Retinal pigment epithelial cell (primary cell): ENCODE data around the genes ACKR2 and ABHD5.

DNA sequence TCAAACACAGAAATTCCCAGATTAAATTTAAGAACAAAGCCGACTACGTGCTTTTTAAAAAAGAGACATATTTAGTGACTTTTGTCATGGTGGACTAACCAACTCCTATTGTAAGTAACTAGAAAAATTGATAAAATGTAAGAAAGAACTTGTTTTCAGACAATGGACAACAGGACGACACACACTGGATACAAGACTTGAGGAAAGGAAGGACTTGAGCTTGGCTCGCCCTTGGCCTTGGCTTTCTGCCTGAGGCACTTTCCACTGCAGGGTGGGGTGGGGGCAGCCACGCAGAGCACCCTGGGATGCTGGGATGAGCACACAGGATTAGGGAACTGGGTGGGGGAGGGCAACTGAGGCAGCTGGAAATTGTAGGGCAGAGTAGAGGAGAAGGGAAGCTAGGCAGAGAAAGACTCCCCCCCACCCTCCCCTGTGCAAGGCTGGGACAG is 25.4 kb upstream of the HHATL start:
- RRBS, result no CpG with 5 or more reads among the region's 5 CpGs

GRCh38 chr3:42755987-42756302 is 17.1 kb downstream of the CCDC13 start:
- RRBS, result no CpG with 5 or more reads among the region's 4 CpGs

GRCh38 chr3:42809240-42809562 is at the start of gene ACKR2:
ACKR2 (plus strand) TSS chr3:42809445.
- RRBS, result no CpG with 5 or more reads among the region's 4 CpGs

- RRBS, result no CpG with 5 or more reads among the region's 6 CpGs
Measured at GRCh38 chr3:42850526-42851605, 24.8 kb downstream of the CYP8B1 start.

GRCh38 chr3:43296386-43297023 is 10.2 kb downstream of the SNRK start:
- RRBS, result no CpG with 5 or more reads among the region's 2 CpGs

GRCh38 chr3:43389054-43389687 is 102.8 kb downstream of the SNRK start:
- RRBS, result no CpG with 5 or more reads among the region's 1 CpG

DNA sequence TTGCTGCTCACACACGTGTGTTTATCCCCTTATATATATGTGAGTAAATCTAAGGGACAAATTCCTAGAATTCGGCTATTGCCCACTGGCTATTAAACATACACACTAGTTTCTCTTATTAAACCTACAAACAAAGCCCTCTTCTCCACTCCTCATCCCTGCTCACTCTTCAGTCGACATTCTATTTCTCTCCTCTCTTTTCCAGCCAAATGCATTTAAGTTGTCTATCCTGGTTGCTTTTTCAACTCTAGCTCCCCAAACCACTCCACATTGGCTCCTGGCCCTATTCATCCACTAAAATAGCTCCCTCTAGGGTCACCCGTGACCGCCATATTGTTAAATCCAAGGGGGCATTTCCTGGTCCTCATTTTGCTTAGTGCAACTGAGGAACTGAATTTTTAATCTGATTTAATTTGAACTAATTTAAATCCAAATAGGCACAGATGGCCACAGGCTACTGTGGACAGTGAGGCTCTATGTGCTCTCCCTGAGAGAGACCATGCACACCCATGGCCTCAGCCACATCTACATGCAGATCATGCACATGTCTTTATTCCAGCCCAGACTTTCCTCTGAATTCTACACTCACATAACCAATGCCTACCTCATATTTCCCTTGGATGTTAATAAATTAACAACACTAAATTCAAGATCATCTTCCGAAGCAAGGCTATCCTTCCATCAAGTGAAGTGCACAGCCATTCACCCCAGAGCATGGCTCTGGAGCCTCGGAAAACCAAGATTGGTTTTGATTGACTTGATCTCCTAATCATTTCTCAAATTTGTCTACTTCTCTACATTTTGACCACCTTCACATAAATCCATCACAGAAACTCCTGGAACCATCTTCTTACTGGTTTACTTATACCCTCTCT is 106.5 kb downstream of the SNRK start:
- RRBS, result no CpG with 5 or more reads among the region's 7 CpGs

- RRBS, result no CpG with 5 or more reads among the region's 3 CpGs
Measured at GRCh38 chr3:43572609-43572902, 49.3 kb downstream of the ANO10 start.

DNA sequence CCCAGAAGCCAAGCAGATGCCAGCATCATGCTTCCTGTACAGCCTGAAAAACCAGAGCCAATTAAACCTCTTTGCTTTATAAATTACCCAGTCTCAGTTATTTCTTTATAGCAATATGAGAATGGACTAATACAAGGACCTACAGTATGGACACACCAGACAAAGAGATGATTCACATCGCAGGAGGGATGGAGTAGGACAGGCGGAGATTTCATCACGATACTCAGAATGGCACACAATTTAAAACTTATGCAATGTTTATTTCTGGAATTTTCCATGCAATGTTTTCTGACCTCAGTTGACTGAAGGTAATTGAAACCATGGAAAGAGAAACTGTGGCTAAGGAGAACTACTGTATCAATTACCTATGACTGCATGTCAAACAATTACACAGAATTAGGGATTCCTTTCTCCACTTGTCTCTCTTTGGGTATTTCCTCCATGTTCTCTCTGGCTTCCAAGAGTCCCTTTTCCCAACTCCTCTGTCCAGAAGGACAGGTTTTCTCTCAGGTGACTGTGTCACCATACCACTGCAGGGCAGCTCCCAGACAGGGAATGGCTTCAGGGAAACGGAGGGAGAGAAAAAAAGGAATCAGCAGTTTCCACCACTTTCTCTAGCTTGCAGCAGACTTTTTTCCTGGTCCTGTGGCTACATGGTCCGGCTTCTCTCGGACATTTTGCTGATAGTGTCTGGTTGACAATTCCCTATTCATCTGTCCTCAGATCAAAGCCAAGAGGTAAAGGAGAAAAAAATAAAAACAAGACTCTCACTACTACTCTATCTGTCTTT is 3.0 kb upstream of the ANO10 start:
- RRBS, result no CpG with 5 or more reads among the region's 6 CpGs

- RRBS, result under 1% methylated on average over 38 of the region's 85 CpGs
Measured at GRCh38 chr3:43690034-43691049, at the start of gene ABHD5. ABHD5 (plus strand) TSS chr3:43690938.

GRCh38 chr3:43736428-43737132 is 45.8 kb downstream of the ABHD5 start:
- RRBS, result no CpG with 5 or more reads among the region's 6 CpGs

- RRBS, result no CpG with 5 or more reads among the region's 6 CpGs
Measured at GRCh38 chr3:43748182-43748696, 57.5 kb downstream of the ABHD5 start.

DNA sequence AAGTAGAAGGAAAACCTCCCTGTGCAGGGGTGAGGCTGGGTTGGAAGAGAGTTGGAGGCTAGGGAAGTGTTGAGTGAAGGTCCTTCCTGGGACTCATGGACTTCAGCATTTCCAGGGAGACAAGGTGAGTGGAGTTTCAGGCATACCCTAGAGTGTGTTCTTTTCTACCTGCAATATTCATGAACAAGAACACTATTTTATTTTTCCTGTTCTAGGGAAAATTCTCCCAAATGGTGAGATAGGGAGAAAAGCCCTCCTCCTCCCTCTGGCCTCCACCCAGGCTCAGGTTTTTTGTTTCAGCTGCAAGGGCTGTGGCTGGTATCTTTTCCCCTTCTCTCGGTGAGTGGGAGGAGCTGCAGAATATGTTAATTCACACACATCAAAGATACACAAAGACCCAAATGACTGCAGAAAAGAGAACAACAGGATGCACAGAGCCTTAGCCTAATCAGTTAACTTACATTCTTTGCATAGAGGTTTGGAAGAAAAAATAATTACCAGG is 64.7 kb downstream of the ABHD5 start:
- RRBS, result no CpG with 5 or more reads among the region's 1 CpG

GRCh38 chr3:43770327-43771369 is 79.9 kb downstream of the ABHD5 start:
- RRBS, result 88% methylated on average over 1 of the region's 16 CpGs

- RRBS, result no CpG with 5 or more reads among the region's 4 CpGs
Measured at GRCh38 chr3:43883908-43884432, 193.2 kb downstream of the ABHD5 start.

DNA sequence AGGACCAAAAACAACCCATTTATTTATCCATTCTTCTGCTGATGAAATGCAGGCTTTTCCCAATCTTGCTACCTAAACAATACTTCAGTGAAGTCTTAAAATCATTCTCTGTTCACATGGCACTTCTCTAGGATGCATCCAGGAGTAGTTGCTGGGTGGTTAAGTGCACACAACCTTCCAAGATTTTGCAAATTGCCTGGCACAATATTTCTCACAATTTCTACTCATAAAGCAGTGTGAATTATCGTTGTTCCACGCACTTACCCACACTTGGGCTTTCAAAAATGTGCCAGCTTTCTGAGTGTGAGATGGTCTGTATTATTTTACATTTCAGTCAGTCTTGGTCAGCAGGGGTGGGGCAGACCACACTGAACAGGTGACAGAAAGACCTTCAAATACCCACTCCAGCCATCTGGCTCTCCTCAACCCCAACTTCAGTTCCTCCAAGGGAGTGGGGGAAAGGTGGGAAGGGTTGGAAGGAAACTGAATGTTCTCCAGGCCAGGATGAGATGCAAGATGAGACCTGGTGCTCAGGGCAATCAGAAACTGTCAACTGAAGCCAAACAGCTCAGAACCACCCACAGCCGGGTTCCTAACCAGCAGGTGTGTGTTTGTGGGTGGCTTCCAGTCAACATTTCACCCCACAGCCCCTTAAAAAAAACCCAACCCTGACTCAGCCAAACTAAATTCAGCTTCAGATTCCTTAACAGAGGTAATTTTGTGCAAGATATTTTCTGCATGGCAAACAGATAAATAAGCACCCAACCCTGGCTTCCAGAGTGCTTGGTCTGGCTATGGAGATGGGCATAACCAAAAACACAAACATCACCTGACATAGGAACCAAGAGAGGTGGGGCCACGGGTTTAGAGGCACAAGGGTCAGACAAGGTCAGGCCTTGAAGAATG is 35.0 kb downstream of the ZNF445 start:
- RRBS, result no CpG with 5 or more reads among the region's 4 CpGs

DNA sequence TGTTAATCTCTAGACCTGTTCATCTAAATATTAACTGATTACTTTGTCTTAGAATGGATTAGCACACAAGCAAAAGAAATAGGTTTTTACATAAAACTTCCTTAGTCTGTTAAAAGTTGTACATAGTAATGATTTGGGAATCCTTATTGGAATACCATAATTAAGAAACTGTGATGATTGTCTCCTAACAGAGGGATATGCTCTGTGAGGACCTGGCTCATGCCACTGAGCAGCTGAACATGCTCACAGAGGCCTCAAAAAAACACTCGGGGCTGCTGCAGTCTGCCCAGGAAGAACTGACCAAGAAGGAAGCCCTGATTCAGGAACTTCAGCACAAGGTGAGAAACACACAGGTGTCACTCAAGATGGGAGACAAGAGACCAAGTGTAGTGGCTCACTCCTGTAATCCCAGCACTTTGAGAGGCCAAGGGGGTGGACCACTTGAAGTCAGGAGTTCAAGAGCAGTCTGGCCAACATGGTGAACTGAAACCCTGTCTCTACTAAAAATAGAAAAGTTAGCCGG is 23.6 kb upstream of the TMEM42 start:
- RRBS, result no CpG with 5 or more reads among the region's 2 CpGs

GRCh38 chr3:44984437-44984715 is 8.3 kb downstream of the EXOSC7 start:
- RRBS, result no CpG with 5 or more reads among the region's 1 CpG

- RRBS, result no CpG with 5 or more reads among the region's 10 CpGs
Measured at GRCh38 chr3:44996480-44997287, 20.6 kb downstream of the EXOSC7 start.

DNA sequence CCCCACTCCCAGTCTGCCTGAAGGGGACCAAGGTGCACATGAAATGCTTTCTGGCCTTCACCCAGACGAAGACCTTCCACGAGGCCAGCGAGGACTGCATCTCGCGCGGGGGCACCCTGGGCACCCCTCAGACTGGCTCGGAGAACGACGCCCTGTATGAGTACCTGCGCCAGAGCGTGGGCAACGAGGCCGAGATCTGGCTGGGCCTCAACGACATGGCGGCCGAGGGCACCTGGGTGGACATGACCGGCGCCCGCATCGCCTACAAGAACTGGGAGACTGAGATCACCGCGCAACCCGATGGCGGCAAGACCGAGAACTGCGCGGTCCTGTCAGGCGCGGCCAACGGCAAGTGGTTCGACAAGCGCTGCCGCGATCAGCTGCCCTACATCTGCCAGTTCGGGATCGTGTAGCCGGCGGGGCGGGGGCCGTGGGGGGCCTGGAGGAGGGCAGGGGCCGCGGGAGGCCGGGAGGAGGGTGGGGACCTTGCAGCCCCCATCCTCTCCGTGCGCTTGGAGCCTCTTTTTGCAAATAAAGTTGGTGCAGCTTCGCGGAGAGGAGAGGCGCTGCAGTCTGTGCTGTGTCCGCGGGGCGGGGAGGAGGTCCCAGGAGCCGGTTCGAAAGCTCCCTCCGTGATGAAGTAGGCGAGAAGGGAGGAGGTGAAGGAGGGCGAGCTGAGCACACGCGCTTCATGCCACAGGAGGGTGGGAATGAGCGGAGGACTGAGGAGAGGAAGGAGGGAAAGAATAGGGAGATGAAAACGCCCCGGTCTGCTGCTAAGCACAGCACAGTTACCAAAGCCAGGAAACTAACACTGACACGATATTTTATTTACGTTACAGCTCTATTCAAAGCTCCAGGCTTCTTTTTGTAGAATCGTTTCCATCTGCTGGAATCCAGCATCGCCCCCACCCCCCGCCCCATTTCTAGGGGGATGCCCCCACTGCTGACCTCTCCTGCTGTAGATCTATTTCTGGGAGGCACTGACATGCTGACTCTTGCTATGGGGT is 9.7 kb downstream of the CLEC3B start:
- RRBS, result 3% methylated on average over 7 of the region's 66 CpGs